ENCODE measurements around the genes OR2AG1 and RPL27A.

- RRBS, result no CpG with 5 or more reads among the region's 1 CpG
Measured at GRCh38 chr11:6782841-6783101, at the start of gene OR2AG1. Gene OR2AG1, plus strand, starts transcription at chr11:6783020.

- RRBS, result no CpG with 5 or more reads among the region's 16 CpGs
Measured at GRCh38 chr11:7516405-7517149, 2.8 kb downstream of the PPFIBP2 start.

- RRBS, result no CpG with 5 or more reads among the region's 6 CpGs
Measured at GRCh38 chr11:7578329-7578834, 64.6 kb downstream of the PPFIBP2 start.

DNA sequence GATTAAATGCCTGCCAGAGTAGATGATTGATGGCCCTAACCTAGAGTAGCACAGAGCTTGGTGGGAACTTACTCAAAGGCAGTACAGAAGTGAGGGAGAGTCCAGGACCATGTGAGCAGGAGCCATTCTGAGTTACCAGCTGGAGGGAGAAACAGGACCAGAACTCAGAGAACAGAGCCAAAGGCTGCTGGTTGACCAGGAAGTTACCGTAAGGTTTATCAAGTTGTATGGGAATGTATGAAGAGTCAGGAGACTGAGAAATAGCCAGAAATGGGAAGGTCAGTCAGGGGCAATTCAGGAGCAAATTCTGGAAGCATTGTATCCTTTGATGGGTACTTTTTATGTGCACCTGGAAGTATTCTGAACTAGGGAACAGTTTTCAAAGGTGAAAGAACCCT lies 68.6 kb downstream of the CYB5R2 start:
- RRBS, result no CpG with 5 or more reads among the region's 1 CpG

- RRBS, result 37% methylated on average over 4 of the region's 10 CpGs
Measured at GRCh38 chr11:7665695-7666043, 7.6 kb downstream of the CYB5R2 start.

DNA sequence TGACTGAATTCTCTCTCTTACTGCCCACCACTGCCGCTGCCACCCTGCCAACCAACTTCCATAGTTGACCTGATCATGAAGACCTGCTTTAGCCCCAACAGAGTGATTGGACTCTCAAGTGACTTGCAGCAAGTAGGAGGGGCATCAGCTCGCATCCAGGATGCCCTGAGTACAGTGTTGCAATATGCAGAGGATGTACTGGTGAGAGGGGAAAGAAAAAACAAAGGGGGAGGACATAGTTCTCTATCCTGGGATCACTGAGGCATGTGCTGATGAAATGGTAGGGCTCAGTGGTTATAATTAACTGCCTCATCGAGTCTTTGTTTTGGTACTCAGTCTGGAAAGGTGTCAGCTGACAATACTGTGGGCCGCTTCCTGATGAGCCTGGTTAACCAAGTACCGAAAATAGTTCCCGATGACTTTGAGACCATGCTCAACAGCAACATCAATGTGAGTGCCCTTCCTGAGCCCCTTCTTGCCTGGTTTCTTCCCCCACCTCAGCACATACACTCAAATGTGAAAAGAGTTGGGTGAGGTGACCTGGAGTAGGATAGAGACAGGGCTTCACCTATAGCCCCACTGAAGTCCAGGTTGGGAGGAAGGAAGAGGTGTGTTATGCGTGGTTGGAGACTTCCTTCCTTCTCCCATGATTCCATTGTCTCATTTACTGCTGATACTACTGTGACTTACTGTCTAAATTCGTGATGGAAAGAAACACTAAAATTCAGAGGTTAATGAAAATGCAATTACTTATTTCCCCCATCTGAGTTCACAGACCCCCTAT lies 8.0 kb downstream of the EIF3F start:
- RRBS, result no CpG with 5 or more reads among the region's 8 CpGs

- RRBS, result no CpG with 5 or more reads among the region's 16 CpGs
Measured at GRCh38 chr11:8068581-8069355, 12.2 kb upstream of the TUB start.

GRCh38 chr11:8223997-8224542 lies 39.6 kb downstream of the LMO1 start:
- RRBS, result 51% methylated on average over 1 of the region's 10 CpGs

- RRBS, result 2% methylated on average over 15 of the region's 33 CpGs
Measured at GRCh38 chr11:8263224-8263571, 480 bp downstream of the LMO1 start.

DNA sequence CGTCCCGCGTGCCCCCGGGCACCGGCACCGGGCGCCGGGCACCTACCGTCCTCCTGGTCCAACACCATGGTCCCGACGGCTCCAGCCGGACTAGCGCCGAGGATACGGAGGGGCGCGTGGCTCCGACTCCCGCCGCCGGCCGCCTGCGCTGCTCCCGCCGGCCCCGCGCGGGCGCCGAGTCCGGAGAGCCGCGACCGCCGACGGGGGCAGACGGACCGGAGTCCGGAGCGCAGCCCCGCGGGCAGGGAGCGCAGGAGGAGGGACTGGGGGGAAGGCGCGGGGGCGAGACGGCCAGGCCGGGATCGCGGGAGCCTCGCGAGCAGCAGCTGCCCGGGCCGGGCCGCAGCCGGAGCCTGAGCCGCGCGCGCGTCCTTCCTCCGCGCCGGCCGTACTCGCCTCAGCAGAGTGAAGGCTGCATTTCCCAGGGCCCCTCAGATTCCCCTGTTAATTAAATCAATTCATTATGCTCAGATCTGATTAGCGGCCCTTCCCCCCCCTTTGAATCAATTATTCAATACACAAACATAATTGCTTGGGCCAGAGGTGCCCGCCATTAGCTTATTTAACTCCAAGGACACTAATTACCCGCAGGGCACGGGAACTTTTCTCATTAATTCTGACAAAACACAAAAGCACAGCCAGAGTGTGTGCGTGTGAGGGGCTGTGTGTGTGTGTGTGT lies 4.8 kb upstream of the LMO1 start:
- RRBS, result 3% methylated on average over 45 of the region's 71 CpGs

DNA sequence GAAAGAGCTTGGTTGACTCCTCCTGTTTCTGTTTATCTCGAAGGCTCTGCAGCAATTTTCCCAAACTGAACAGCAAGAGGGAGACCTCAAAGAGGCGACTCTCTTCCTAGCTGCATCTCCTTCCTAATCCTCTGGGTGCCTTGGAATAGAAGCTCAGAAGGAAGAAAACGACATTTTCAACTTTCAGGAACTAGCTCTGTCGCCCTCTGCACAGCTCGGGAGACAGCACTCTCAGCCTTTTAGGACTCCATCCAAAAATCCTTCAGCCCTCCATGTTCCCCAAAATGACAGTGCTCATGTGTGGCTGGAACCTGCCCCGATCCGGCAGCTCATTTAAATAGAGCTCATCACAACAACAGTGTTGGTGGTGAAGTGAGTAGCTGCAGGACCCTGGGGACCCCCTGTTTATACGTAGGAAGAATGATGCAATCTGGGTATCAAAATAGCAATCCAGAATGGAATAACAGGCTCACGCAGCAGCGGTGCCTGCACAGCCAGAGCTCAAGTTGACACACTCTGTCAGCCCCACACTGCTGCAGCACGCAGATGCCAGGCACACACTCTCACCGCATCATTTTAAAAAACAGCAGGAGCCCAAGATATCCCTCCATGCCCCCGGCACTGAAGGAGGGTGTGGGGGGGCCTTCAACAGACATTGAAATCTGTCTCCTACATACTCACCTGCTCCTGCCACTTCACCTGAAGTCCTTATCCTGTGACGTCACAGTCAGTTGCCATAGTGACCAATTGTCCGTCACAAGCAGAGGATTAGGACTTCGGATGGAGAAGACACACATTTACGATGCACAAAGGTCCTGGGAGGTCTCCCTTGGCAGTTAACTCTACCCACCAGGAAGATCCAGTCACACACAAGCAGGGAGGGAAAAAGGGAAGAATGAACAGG lies 24.0 kb downstream of the TRIM66 start:
- RRBS, result no CpG with 5 or more reads among the region's 17 CpGs

- RRBS, result no CpG with 5 or more reads among the region's 5 CpGs
Measured at GRCh38 chr11:8678853-8679544, 3.5 kb downstream of the TRIM66 start.

DNA sequence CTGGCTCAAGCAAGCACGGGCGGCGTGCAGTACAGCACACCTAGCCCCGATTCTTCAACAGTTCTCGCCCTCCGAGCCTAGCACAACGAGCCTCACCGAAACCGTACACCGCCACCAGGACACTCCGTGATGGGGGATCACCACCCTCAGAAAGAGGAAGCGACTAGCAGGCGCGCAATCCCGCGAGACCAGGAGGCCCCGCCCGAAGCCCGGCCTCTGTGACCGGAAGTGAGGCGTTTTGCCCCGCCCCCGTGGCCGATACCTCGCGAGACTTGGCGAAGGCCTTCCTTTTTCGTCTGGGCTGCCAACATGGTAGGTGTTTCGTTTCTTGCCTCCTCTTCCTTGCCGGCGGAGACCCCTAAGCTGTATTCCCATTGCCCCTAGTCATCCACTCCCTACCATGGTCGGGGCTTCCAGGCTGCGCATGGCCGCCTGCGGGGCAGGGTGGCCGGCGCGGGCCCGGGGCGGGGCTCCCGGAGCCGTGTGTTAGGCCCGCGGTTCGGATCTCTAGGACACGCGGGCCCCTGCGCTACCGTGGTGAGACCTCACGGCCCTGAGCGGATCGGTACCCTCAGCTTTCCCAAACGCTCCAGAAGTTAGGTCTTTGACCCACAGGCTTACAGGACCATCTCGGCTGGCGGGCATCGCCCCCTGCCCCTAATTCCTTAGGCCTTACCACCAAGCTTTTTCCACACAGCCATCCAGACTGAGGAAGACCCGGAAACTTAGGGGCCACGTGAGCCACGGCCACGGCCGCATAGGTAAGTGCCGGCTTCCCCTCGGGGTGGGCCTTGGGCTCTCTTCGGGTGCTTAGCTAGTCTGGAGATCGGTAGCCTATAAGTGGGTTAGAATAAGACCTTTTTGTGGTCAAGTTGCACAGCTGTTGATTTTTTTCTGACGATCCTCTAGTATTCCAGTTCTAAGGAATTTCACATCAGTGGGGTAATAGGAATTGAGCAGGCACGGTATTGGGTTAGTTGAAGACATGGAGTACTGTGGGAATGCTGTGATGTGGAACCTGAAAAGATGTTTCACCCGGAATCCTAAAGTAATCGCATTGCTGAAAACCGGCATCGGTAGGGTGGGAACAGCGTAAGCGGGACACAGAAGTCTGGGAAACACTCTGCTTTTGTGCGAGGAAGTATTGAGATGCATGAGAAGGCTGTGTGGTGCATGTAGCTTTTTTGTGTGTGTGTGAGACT lies at the start of gene RPL27A:
RPL27A (plus strand) TSS at position 288 of the 1,202 bp plus-strand sequence.
- RRBS, result 1% methylated on average over 5 of the region's 74 CpGs

- RRBS, result no CpG with 5 or more reads among the region's 14 CpGs
Measured at GRCh38 chr11:8705322-8706252, 23.0 kb downstream of the RPL27A start.

GRCh38 chr11:8708799-8709758 lies 26.5 kb downstream of the RPL27A start:
- RRBS, result no CpG with 5 or more reads among the region's 18 CpGs

GRCh38 chr11:8715346-8716055 lies 32.9 kb downstream of the RPL27A start:
- RRBS, result 89% methylated on average over 4 of the region's 21 CpGs

- RRBS, result no CpG with 5 or more reads among the region's 19 CpGs
Measured at GRCh38 chr11:8717338-8718652, 35.2 kb downstream of the RPL27A start.

DNA sequence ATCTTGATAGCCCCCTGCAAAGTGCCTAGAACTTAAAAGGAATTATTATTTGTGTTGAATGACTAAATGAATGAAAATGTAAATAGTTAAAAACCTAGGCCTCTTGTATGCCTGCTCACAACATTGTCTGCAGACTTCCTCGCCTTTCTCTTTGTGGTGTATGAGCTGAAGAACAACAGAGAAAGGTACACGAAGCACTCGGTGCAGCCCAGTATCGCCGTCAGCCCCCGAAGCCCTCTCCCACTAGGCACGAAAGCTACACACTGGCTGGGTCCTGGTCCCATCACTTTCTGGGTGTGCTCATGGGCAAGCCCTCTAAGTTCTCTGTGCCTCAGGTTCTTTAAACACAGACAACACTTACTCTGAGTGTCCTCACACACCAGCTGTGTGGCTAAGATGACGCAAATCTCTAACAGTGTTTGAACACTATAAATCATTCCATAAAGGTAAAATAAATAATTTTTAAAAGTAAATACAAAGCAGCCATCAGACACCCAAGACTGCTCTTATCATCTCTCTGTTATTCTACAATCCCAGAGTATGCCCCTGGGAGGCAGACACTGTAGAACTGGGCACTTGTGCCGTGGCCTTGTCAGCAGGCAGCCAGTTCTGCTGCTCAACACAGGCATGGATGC lies 56.6 kb downstream of the RPL27A start:
- RRBS, result no CpG with 5 or more reads among the region's 9 CpGs

DNA sequence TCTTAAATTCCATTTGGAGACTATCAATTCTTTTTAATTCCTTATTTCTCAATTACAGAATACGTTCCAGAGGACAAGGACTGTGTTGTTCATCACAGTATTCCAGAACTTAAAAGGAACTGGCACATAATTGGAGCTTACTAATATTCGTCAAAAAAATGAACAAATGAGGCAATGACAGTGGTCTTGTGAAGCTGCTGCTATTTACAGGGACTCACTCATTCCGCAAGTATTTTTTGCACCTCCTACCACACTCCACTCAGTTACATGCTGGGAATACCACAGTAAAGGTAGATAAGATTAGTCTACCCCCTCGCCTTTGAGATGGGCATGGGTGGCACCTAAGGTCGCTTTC lies 43.1 kb downstream of the DENND2B start:
- RRBS, result no CpG with 5 or more reads among the region's 5 CpGs